Hematopoietic multipotent progenitor cell (in vitro differentiated cells): ENCODE results near the genes RXFP4 and LAMTOR2.

- CAGE, long polyA plus RNA: no peak
These were observed 11.2 kb upstream of the MSTO1 start for GRCh38 chr1:155598624-155599352.

- CAGE, long polyA plus RNA: no peak
These were observed 76.4 kb downstream of the DAP3 start for GRCh38 chr1:155765246-155765779.

DNA sequence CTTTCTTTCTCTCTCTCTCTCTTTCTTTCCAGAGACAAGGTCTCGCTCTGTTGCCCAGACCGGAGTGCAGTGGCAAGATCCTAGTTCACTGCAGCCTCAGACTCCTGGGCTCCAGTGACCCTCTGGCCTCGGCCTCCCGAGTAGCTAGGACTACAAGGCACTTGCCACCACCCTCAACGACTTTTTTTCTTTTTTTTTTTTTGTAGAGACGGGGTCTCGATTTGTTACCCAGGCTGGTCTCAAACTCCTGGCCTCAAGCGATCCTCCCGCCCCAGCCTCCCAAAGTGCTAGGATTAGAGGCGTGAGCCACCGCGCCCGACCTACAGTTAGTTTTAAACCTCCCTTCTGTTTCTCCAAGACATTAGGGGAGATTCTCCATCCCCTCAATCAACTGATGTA is 800 bp downstream of the GON4L start:
- CAGE, long polyA plus RNA: no peak

DNA sequence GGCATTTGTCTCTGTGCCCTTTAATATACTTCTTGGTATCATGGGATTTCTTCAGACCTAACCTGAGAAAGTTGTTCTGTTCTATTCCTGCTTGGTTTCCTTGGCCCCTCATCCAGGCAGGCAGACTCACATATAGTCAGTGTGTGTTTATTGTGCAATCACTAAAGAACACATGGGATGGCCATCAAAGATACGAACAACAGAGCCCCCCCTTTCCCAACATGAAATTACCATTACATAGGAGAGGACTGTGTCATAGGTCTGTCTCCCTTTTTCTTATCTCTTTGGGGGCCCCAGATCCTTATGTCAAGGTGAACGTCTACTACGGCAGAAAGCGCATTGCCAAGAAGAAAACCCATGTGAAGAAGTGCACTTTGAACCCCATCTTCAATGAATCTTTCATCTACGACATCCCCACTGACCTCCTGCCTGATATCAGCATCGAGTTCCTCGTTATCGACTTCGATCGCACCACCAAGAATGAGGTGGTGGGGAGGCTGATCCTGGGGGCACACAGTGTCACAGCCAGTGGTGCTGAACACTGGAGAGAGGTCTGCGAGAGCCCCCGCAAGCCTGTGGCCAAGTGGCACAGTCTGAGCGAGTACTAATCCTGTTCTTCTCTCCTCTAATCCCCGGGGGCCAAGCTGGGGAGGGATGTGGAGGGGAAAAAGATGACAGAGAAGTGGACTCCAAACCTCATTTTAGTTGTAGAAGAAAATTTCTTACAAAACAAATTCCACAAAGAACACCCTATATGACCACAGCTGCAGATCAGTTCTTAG is 21.7 kb downstream of the SYT11 start:
- CAGE, long polyA plus RNA: no peak

GRCh38 chr1:155904224-155904631 is 6.9 kb downstream of the RIT1 start:
- CAGE, long polyA plus RNA: no peak

- CAGE, long polyA plus RNA: no peak
These were observed 455 bp downstream of the KHDC4 start for GRCh38 chr1:155933592-155934323.

- CAGE, long polyA plus RNA: no peak
These were observed at the start of gene RXFP4 for GRCh38 chr1:155941076-155941933. Gene RXFP4, plus strand, starts transcription at chr1:155941638.

DNA sequence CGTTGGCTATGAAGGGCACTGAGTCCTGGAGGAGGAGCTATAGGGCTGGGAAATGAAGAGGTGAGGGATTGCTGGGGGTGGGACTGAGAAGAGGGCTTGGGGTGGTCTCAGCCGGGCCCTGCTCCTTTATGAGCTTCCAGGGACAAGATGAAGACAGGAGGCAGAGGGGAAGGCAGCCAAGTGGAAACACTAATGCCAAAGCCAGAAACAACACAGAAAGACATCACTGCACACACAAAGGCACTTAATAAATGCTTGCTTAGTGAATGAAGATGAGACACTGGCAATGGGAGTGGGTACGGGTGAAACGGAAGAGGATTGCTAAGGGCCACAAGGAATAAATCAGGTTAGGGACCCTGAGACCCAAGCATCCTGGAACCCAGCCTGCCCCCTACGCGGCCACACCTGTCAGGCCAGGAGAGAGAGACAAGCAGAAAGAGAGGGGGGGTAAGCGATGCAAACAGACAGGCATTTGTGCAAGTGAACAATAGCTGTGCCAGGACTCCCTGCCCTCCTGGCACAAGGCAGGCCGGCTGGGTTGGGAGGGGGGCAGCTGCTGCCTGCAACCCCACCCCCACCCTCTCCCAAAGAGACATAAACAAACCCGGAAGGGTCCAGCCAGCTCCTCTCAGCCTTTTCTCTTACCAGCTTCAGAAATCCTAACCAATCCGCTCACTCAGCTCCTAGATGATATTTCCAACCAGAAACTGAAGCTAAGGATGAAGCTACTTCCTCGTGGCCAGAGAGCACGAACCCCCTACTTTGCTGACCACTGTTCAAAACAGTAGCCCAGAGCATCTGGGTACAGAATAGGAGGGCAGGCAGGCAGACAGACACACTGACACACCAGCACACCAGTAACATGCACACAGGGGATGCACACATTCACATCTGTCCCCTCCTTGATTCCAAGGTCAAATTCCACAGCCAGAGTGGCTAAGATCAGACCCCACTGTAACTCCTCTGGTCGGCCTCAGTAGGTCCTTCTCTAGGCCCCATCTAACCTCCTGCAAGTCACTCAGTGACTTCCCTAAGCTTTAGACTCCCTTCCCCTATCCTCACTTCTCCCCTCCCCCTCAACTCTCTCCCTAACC is 3.6 kb downstream of the ARHGEF2 start:
- CAGE, long polyA plus RNA: no peak

GRCh38 chr1:155978983-155979433 is 661 bp upstream of the ARHGEF2 start:
- CAGE, long polyA plus RNA: no peak

- CAGE, long polyA plus RNA: no peak
These were observed 11.0 kb upstream of the ARHGEF2 start for GRCh38 chr1:155989194-155989849.

DNA sequence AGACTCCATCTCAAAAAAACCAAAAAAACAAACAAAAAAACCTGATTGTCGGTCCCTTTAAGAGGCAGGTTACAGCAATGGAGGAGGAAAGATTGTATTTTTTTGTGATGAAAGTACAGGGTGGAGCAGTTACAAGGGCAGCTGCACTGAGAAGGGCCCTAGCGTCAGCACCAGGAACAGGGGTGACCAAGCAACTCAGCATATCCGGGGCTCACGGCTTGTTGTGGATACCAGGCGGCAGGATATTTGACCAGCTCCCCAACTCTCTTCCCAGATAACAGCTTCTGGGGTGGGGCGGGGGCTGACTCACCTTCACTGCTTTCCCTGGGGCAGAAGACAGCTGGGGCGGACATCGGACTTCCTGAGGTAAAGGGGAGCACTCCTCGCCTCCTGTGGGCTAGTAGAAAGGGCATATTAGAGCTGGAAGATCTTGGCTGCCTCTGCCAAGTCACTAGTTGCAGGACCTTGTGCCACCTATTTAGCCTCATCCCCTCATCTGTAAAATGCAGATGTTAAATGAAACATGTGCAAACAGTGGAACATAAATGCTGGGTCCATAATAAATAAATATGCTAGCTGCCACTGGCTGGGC is 17.3 kb downstream of the SSR2 start:
- CAGE, long polyA plus RNA: no peak

DNA sequence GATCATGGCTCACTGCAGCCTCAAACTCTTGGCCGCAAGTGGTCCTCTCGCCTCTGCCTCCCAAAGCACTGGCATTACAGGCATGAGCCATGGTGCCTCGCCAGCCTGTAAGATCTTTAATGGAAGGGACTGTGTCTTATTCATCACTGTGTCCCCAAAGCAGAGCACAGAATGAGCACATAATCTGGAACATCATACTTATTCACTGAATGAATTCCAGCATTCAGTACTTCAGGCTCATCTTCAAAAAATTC is 9.6 kb downstream of the SSR2 start:
- CAGE, long polyA plus RNA: no peak

DNA sequence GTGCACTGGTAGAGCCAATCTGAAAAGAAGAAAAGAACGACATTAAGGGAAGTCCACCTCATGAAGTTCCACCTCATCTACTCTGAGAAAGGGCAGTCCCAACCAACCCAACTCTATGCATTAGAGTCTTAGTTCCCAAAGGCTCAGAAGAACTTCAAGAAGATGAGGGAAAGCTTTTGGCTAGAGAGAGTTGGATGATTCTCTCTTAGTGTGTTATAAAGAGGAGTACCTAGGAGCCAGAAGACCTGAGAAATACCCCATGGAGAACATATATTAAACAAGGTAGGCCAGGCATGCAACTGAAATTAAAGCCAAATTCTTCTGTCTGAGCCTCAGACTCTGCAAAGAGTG is 8.9 kb downstream of the SSR2 start:
- CAGE, long polyA plus RNA: no peak

DNA sequence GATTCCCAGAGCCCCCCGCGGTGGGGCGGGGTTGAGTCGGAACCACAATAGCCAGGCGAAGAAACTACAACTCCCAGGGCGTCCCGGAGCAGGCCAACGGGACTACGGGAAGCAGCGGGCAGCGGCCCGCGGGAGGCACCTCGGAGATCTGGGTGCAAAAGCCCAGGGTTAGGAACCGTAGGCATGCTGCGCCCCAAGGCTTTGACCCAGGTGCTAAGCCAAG is at the start of gene LAMTOR2:
LAMTOR2 (plus strand) TSS at position 76 of the 223 bp plus-strand sequence.
- CAGE, long polyA plus RNA: start-site peak on the plus strand centred at position 120 of the sequence, 75 bp wide, 349 reads

DNA sequence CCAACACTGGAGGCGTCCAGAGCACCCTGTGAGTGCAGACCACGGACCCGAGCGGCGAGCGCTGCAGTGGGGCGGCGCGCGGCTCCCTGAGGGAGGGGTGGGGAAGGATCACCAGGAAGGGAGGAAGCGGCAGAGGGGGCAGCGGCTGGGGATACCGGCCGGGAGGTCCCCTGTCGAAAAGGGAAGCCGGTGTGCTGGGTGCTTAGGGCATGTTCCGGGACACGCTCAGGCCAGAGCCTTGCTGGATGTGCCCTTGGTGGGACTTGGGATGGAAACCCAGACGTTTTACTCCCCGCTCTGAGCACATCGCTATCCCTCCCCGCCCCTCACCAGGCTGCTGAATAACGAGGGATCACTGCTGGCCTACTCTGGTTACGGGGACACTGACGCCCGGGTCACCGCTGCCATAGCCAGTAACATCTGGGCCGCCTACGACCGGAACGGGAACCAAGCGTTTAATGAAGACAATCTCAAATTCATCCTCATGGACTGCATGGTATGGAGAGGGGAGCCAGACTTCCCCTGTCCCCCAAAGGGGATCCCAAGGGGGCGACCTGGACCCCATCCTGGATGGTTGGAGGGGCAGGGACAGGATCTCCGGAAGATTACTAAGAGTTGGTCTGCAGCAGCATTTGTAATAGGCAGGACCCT is 473 bp downstream of the LAMTOR2 start:
- CAGE, long polyA plus RNA: start-site peak on the plus strand centred at position 146 of the sequence, 67 bp wide, 24 reads

GRCh38 chr1:156130539-156130965 is 16.0 kb downstream of the LMNA start:
- CAGE, long polyA plus RNA: no peak

GRCh38 chr1:156136745-156137414 is 16.5 kb upstream of the SEMA4A start:
- CAGE, long polyA plus RNA: no peak

GRCh38 chr1:156199284-156199888 is 5.5 kb downstream of the SLC25A44 start:
- CAGE, long polyA plus RNA: no peak

DNA sequence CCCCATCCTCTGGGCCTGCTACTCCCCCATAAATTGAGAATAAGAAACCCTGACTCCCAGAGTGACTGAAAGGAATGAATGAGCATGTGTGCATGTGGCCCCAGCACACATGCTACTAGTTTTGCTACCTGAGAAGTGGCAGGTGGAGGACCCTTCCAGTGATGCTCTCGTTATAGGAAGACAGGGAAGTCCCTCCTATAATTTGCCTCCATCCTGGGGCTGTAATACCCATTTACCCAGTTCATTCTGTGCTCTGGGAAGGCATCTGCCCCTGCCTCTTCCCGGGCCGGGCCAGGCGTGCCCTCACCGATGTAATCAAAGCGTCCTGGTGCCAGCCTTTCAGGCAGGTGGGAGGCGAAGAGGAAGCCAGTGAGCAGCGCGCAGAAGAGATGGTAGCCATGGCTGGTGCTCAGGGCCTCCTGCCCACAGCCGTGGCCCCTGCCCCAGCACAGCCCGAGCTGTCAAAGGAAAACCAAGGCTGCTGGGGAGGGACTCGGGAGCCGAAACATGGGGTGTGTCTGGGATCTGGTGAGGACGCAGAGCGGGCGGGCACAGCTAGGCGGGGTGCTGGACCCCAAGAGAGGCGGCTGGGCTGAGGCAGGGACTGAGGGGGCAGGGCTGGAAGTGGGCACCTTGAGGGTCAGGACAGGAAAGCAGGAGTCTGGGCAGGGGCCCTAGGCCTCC is 2.6 kb downstream of the BGLAP start:
- CAGE, long polyA plus RNA: no peak

DNA sequence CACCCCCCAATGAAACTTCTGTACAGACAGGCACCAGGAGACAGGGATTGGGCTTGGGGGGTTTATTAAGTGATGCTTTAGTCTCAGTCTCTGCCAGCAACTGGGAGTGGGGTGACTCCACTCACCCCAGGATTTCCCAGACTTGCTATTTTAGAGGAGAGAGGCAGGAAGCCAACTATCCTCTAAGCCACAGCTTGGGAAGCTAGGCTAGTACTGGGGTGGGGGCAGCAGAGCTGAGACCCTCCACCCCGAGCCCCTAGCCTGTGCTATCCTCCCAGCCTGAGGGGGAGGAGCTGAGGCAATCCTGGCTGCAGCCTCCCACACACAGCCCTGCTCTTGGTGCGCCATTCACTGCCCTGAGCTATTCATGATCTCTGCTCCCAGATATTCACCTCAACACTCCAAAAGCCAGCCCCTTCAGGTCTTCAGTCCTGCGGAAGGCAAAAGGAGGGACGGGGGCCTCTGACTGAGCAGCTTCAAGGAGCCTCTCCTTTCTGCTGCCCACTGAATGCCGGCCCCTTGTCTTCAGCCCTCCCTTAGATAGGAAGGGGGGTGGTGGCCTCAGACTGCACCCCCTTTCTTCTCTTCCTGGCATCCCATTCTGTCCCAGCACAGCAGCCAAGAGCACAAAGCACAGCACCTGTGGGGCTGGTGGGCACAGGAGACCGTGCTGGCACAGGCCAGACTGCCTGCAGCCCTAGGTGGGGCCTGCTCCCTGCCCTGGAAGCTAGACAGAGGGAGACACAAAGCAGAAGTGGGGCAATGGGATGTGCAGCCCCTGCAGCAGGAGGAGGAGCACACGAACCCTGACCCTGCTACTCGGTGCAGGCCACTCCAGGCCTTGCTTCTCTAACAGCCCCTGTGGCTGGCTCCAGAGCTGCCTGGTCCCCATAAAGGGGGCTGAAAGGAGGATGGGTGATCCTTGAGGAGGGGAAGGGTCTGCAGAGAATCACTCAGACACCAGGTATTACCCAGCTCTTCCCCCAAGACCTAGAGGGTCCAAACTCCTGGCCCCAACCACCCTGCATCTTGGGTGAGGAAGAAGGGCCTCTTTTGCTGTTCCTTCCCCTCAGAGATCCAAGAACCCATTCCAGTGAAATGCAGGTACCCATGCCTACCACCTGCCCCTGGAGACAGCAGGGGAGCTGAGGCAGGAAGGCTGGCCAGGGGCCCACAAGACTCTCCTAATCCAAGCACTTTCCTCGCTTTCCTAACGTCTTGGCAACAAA is 1.7 kb upstream of the PAQR6 start:
- CAGE, long polyA plus RNA: no peak